Hematopoietic multipotent progenitor cell (in vitro differentiated cells): ENCODE measurements around a stretch of chr11.

- CAGE, long polyA plus RNA = no peak
These were observed 657 bp downstream of the USH1C start for GRCh38 chr11:17543473-17544045.

- CAGE, long polyA plus RNA = no peak
These were observed 28.6 kb upstream of the LDHA start for GRCh38 chr11:18365702-18366246.

- CAGE, long polyA plus RNA = no peak
These were observed 6.2 kb downstream of the TMEM86A start for GRCh38 chr11:18704733-18705165.

GRCh38 chr11:18706733-18707514 is 8.3 kb downstream of the TMEM86A start:
- CAGE, long polyA plus RNA = start-site peak on the minus strand at chr11:18706987-18707010, 25 reads

DNA sequence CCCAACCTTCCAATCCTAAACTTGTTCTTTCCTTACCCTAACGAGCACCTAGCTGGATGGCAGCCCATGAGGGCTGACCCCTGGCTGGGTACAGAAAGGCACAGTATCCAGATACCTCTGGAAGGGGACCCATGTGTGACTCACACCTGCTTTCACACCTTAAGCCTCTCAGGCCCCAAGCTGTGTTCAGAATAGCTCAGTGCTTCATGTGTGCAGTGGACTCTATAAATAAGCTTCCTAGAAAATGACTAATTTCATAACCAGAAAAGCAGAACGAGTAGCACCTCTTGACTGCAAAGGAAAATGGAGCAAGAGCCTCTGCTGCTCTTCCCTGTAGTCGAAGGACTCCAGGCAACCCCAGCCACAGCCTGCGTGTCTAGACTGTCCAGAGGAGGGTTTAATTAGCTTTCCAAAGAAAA is 23.2 kb downstream of the PTPN5 start:
- CAGE, long polyA plus RNA = no peak

- CAGE, long polyA plus RNA = no peak
These were observed 18.7 kb downstream of the ZDHHC13 start for GRCh38 chr11:19135347-19136467.

- CAGE, long polyA plus RNA = no peak
These were observed 20.5 kb downstream of the CSRP3 start for GRCh38 chr11:19181334-19181709.

GRCh38 chr11:19196403-19196857 is 5.4 kb downstream of the CSRP3 start:
- CAGE, long polyA plus RNA = no peak

GRCh38 chr11:19524015-19524920 is 188.4 kb upstream of the NAV2 start:
- CAGE, long polyA plus RNA = no peak

- CAGE, long polyA plus RNA = no peak
These were observed 157.4 kb upstream of the NAV2 start for GRCh38 chr11:19555293-19555552.

- CAGE, long polyA plus RNA = no peak
These were observed 52.5 kb upstream of the NAV2 start for GRCh38 chr11:19659987-19660634.

GRCh38 chr11:19703130-19703634 is 9.5 kb upstream of the NAV2 start:
- CAGE, long polyA plus RNA = no peak

- CAGE, long polyA plus RNA = no peak
These were observed 2.8 kb downstream of the NAV2 start for GRCh38 chr11:19715377-19715904.

DNA sequence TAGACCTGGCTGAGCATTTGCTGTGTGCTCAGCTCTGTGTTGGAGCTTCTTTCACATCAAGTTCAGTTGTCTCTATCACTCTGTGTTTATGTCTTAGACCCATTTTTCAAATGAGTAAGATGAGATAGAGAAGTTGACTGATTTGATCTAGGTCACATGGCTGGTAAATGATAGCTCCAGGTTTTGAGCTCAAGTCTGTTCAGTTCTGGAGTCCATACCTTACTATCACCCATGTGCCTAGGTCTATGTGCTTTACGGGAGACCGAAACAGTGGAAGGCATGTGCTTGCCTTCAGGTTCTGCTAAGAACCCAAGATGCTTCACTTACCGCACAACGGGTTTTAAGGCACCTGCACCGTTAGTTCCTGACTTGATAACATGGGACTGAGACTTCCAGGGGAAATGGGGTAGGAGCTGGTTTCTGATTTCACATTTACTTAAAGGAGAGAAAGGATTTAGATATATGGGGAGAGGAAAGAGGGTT is 20.6 kb downstream of the NAV2 start:
- CAGE, long polyA plus RNA = no peak

DNA sequence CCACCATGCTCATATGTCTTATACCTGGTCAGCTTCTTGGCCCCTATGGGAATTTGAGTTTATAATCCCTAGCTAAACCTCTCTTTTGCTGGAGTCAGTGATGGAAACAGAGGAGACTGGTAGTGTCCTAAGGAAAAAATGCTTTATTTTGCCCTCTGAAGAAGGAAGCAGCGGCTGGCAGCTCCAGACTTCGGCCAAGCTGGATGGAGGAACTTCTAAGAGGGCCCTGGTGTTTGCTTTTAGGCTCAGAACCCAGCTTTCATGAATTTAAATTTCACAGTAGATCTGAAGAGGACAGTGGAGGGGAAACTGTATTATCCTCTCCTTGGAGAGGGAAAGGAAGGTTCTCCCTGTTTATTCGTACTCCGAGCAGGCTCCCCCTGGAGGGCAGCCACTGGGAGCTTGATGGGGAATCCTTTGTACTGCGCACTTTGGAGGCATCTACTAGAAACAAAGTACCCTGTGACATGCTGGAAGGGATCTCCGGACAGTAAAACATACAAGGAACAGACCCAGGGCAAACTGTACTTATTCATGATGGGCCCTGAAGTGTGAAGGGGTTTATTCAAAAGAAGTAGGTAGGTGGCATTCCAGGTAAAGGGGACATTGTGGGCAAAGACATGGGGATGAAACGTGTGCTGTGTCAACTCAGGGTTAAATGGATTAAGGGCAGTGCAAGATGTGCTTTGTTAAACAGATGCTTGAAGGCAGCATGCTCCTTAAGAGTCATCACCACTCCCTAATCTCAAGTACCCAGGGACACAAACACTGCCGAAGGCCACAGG is 27.2 kb downstream of the NAV2 start:
- CAGE, long polyA plus RNA = no peak

GRCh38 chr11:19775143-19775570 is 62.5 kb downstream of the NAV2 start:
- CAGE, long polyA plus RNA = no peak

DNA sequence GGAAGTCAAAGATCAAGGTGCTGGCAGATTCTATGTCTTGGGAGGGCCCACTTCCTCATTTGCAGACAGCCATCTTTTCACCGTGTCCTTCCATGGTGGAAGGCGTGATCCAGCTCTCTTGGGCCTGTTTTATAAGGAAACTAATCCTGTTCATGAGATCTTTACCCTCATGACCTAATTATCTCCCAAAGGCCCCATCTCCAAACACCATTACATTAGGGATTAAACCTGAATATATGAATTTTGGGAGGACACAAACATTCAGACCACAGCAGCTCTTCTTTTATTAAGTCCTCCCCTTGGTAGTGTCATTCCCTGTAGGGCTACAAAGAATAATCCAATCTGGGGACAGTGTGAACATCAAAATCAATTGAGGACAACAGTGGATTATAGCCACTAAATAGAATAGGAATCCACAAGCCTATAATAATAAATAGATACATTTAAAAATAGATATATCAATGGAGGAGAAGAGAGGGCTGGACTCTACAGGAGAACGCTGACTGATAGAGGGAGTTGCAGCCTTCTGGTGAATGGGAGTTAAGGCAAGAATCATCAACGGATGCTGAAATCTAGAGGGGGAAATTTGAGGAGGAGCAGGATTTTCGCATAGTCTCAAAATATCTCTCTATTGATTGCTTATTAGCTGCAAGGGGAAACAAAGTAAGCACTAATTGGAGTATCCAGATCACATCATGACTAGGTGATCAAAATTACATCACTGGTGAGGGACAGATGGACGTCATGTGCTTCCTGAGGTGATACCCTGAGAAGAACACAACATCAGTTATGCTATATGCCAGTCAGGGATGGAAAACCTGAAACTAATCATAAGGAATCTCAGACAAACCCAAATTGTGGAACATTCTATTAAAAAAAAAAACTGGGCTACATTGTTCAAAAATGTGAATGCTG is 124.4 kb downstream of the NAV2 start:
- CAGE, long polyA plus RNA = no peak

- CAGE, long polyA plus RNA = no peak
These were observed 220.8 kb downstream of the NAV2 start for GRCh38 chr11:19933047-19934217.

DNA sequence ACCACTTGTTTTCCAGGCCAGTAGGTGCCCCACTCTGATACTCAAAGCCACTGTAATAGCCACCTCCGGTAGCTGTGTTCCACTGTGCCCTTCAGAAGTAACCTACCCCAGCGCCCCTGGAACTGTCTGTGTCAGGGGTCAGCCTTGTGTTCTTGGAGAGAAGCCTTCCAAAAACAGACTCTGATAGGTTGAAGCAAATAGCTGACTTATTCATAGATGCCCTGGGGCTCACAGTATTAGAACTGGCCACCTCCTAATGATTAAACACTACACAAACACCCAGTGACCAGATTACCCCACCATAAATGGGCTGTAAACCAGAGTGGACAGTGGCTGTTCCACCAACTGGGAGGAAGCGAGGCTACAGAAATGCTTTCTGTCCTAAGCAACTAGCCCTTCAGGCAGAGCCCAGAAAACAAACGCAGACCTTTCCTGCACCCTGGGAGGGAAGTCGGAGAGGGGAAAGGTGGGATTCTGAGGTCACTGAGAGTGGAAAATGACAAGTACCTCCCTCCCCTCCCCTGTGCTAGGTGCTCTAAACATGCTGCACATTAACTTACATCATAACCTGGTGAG is 157.5 kb downstream of the DBX1 start:
- CAGE, long polyA plus RNA = no peak

DNA sequence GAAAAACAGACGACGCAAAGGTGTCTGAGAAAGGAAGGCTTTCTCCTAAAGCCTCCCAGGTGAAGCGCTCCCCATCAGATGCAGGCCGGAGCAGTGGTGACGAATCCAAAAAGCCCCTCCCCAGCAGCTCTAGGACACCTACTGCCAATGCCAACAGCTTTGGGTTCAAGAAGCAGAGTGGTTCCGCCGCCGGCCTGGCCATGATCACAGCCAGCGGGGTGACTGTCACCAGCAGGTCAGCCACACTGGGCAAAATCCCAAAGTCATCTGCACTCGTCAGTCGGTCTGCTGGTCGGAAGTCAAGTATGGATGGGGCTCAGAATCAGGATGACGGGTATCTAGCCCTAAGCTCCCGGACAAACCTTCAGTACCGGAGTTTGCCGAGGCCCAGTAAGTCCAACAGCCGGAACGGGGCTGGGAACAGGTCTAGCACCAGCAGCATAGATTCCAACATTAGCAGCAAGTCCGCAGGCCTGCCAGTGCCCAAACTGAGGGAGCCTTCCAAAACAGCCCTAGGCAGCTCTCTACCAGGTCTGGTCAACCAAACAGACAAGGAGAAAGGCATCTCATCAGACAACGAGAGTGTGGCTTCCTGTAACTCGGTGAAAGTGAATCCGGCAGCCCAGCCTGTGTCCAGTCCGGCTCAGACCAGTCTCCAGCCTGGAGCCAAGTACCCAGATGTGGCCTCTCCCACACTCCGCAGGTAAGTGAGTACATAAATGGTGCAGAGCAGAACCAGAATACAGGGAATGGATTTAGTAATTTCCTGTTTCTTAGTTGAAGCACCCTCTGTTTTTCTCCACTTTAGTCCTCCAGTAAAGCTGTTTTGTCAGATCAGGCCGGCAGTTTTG is 115.1 kb downstream of the DBX1 start:
- CAGE, long polyA plus RNA = no peak